ENCODE measurements around the gene AZGP1.

- PRO-cap, 4 experiments = no peak in any of the 4 experiments
- RAMPAGE, long total RNA, 4 experiments = no peak in any of the 4 experiments
These were observed 14.1 kb downstream of the PDAP1 start for GRCh38 chr7:99394166-99394815.

- PRO-cap, 4 experiments = no peak in any of the 4 experiments
- RAMPAGE, long total RNA, 4 experiments = no peak in any of the 4 experiments
These were observed 6.3 kb downstream of the ZNF789 start for GRCh38 chr7:99478855-99479582.

DNA sequence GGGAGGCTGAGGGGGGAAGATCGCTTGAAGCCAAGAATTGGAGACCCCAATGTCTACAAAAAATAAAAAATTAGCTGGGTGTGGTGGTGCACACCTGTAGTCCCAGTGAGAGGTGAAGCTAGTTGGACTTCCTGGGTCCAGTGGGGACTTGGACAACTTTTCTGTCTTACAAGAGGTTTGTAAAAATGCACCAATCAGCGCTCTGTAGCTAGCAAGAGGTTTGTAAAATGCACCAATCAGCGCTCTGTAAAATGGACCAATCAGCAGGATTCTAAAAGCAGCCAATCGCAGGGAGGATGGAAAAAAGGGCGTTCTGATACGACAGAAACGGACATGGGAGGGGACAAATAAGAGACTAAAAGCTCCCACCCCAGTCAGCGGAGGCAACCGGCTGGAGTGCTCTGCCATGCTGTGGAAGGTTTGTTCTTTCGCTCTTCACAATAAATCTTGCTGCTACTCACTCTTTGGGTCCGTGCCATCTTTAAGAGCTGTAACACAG, 1.1 kb upstream of the ZNF394 start:
- PRO-cap, 4 experiments = no peak in any of the 4 experiments
- RAMPAGE, long total RNA, 4 experiments = no peak in any of the 4 experiments

- PRO-cap, 4 experiments = no peak in any of the 4 experiments
- RAMPAGE, long total RNA, 4 experiments = no peak in any of the 4 experiments
These were observed 645 bp downstream of the FAM200A start for GRCh38 chr7:99551341-99551596.

GRCh38 chr7:99561598-99562103, 3.2 kb downstream of the ZNF655 start:
- PRO-cap, 4 experiments = no peak in any of the 4 experiments
- RAMPAGE, long total RNA, 4 experiments = no peak in any of the 4 experiments

- PRO-cap, 4 experiments = no peak in any of the 4 experiments
- RAMPAGE, long total RNA, 4 experiments = no peak in any of the 4 experiments
These were observed 18.2 kb downstream of the ZSCAN25 start for GRCh38 chr7:99635058-99635266.

GRCh38 chr7:99651091-99652327, 28.3 kb downstream of the CYP3A5 start:
- PRO-cap, 4 experiments = no peak in any of the 4 experiments
- RAMPAGE, long total RNA, 4 experiments = start-site peak on the plus strand in 1 of 4 experiments, at chr7:99651318-99651747 at its widest, 10 reads per replicate

DNA sequence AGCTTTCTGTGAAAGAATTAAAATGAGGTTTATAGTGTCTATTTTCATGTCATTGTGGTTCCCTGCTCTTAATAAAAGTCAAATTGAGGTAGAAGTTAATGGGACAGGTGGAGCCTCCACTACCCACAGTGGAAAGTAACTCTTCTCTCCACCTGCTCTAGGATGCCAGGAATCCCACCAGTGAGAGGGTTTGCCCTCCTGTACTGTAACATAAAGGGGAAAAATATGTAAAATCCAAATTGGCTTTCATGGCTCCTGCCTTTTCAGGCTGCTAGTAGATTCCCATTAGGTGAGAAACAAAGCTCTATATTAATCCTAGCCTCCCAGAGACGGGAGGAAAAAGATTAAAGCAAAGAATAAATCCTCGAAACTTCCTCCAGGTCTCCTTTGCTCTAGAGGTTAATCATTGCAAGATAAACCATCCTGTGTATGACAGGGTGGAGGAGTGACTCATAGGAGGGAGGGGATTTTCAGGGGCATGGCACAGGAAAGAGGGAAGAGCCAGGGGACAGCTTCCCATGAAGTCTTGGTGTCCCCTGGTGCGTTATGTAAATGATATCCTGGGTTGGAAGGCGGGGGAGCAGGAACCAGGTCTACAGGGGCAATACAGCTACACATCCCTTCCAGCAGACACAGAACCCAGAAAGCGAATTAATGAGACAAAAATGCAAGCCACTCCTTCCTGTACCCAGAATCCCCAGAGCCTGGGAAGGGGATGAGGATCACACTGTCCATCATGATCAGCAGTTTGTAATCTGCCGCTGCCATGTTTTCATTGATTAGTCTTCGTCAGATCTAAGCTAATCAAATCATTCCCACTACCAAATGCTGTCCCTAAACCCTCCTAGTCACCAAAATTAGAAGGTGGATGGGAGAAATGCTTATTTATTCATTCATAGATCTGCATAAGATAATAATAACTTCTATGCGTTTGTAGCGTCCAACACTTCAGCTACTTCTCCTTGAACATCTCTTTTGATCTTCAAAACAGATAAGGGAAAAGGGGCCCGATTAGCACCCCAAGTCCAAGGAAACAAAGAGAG, 712 bp downstream of the CYP3A5 start:
- PRO-cap, 4 experiments = no peak in any of the 4 experiments
- RAMPAGE, long total RNA, 4 experiments = no peak in any of the 4 experiments

DNA sequence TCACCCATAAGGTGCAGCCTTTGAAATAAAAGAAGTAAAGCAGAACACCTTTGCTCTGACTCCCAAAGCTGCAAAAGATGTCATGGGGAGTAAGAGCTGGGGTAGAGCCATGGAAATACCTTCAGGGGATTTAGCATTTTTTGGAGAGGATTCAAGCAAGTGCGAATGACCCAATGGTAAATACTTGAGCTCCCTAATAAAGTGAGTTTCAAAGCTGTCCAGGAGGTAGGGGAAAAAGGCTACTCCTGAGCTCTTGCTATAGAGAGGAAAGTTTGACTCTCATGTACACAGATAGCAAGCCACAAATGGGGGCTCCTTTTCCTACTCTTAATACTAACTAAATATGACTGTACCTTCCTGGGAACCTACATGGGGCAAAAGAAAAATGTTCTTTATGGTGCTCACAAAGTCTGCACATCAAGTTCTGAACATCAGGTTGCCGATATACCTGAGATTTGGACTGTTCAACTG, 15.3 kb upstream of the CYP3A5 start:
- PRO-cap, 4 experiments = no peak in any of the 4 experiments
- RAMPAGE, long total RNA, 4 experiments = no peak in any of the 4 experiments

DNA sequence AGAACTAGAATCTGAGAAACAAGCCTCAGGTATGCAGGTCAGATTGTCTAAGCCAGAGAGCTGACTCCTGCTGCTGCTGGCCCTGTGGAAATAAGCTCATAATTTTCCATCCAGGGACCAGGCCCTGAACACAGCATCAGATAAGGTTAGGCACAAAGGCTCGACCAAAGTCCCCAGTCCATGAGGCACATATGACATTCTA, 5.1 kb downstream of the CYP3A7 start:
- PRO-cap, 4 experiments = no peak in any of the 4 experiments
- RAMPAGE, long total RNA, 4 experiments = no peak in any of the 4 experiments

DNA sequence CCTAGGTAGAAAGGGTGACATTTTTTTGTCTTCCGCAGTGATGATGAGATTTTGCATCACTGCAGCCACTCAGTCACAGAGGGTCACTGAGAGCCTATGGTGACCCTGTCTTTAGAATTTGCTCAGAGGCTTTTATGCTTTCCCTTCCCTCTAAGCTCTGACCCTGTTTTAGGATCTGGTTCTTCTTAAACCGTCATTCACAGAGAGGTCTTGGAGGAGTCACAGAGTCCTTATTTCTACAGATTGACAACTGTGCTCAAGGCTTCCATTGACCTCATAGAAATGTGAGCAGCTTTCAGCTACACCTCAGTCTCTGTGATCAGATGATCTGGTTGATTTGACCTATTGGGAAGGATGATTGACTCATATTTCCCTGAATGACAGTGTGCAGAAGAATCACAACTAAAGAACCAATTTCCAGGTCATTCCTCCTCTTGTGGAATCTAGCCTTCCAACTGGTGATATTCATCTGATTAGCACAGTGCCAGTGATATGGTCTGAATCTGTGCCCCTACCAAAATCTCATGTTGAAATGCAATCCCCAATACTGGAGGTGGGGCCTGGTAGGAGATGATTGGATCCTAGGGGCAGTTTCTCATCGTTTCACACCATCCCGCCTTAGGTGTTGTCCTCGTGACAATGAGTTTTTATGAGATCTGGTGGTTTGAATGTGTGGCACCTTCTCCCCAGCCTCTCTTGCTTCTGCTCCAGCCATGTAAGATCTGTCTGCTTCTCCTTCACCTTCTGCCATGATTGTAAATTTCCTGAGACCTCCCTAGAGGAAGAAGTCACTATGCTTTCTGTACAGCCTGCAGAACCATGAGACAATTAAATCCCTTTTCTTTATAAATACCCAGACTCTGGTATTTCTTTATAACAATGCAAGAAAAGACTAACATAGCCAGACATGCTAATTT, 3.3 kb downstream of the CYP3A4 start:
- PRO-cap, 4 experiments = no peak in any of the 4 experiments
- RAMPAGE, long total RNA, 4 experiments = no peak in any of the 4 experiments

DNA sequence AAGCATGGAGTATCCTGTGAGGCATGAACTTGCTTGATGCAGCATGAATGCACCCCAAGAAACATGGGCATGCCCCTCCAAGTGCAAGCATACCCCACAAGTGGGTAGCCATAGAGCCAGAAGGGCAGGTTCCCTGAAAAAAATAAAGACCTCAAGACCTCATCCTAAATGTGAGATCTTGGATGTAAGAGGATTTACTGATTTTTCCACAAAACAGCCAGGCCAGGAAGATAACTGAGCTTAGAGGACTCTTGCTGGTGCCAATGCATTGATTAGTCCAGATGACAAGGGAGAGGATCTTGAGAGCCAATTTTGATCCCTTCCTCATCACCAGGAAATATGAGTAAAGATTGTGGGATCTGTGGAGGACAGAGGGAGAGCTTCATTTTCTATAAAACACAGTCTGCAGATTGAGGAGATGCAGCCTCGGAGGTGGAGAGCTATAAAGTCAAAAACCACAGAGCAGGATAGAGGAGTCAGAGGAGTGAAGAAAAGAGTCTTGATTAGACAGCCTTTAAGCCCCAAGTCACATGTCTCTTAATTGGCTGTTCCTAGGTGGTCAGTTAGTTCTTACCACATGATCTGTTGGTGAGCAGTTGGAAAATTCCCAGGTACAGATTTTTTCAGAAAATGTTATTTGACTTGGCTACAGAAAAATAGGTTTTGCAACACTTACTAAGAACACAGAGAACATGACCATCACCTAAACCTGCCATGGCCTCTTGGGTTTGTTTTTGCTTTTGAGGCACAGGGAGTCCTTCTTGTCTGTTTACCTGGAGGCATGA, 921 bp upstream of the CYP3A43 start:
- PRO-cap, 4 experiments = no peak in any of the 4 experiments
- RAMPAGE, long total RNA, 4 experiments = no peak in any of the 4 experiments

DNA sequence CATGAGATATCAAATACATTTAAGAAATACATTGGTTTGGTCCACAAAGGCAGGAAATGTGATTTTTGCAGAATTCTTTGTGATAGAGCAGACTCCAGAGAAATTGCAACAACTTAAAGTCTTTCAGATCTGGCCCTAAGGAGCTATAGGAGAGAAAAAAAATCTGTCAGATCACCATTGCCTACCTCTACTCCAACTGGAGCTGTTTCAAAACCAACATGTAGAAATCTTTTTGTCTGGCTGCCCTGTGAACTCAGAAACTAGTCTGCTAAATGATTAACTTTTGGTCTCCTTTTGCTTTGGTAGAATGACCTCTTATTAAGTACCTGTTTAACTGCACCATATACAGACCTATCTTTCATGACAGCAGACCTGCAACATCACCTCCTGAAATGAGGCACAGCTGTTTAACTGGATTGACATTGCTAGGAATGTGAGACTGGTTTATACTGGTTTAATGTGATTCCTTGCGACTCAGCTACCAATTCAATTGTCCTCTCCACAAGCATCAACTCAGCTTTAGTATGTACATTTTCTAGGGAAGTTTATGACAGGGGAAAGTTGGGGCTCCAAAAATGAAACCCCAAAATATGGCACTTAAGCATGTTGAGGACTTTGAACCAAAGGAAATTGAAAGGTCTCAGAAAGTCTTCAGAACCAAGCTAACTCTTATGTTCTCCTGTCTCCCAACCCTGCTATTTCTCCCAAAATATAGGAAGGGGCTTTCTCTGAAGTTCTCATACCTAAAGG, 1.8 kb downstream of the CYP3A43 start:
- PRO-cap, 4 experiments = no peak in any of the 4 experiments
- RAMPAGE, long total RNA, 4 experiments = no peak in any of the 4 experiments

- PRO-cap, 4 experiments = no peak in any of the 4 experiments
- RAMPAGE, long total RNA, 4 experiments = no peak in any of the 4 experiments
These were observed at the start of gene AZGP1 for GRCh38 chr7:99975391-99976417. AZGP1 (minus strand) TSS chr7:99976031.

DNA sequence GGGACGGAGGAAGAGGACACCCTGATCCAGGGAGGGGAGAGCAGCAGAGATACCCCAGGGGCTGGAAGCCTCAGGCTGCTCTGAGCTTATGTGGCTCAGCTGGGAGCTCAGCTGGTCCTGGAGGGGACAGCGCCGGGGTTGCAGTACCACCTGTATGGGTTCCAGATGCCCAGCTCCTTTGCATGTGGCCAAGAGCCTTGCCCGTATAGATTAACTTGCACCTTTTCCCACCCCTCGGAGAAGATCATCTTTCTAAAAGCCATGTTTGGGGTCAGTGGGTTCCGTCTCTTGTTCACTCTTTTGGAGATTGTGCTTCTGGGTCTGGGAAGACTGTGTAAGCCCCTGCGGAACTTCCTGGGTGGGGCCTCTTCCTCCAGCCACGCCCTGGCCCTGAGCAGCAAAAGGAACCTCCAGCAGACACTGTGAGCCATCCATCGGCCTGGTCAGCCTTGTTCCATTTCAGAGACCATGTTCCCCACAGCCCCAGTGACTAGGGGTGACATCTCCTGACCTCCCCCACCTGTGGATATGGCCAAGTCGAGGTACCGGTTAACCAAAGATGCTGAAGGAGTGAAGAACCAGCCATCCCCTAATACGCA, 17.0 kb upstream of the AZGP1 start:
- PRO-cap, 4 experiments = peak in 2 of 4 experiments; most common plus-strand start position 413 of the sequence (in 1); most common minus-strand start position 302 of the sequence (in 2)
- RAMPAGE, long total RNA, 4 experiments = no peak in any of the 4 experiments

DNA sequence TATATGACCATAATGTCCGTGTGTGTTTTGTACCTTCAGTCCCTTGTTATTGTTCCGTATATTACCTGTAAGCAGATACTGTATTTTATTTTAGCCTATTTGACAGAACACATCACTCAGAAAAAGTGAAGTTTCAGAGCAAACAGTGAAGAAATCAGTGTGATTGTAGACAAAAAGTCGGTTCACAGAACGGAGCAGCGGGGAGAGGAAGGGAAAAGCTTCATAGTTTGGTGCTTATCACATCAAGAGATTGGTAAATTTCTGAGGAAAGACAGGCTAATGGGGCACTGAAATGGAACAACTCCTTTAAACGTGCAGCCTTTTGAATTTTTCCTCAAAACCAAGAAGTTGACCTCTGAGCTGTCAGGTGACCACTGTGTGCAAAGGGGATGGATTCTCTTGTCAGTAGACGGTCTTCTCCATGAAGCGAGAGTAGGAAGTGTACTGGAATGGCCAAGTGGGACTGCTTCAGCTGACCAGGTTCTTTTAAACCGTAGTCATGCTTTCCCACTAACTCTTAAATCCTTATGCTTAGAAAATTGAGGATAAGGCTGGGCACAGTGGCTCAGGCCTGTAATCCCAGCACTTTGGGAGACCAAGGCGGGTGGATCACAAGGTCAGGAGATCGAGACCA, 11.3 kb upstream of the ZSCAN21 start:
- PRO-cap, 4 experiments = no peak in any of the 4 experiments
- RAMPAGE, long total RNA, 4 experiments = no peak in any of the 4 experiments

- PRO-cap, 4 experiments = no peak in any of the 4 experiments
- RAMPAGE, long total RNA, 4 experiments = no peak in any of the 4 experiments
These were observed 36.7 kb upstream of the SPDYE3 start for GRCh38 chr7:100270363-100271542.

GRCh38 chr7:100352168-100352721, 5.7 kb upstream of the PILRB start:
- PRO-cap, 4 experiments = peak in 3 of 4 experiments; most common plus-strand start chr7:100352399 (in 3)
- RAMPAGE, long total RNA, 4 experiments = no peak in any of the 4 experiments

DNA sequence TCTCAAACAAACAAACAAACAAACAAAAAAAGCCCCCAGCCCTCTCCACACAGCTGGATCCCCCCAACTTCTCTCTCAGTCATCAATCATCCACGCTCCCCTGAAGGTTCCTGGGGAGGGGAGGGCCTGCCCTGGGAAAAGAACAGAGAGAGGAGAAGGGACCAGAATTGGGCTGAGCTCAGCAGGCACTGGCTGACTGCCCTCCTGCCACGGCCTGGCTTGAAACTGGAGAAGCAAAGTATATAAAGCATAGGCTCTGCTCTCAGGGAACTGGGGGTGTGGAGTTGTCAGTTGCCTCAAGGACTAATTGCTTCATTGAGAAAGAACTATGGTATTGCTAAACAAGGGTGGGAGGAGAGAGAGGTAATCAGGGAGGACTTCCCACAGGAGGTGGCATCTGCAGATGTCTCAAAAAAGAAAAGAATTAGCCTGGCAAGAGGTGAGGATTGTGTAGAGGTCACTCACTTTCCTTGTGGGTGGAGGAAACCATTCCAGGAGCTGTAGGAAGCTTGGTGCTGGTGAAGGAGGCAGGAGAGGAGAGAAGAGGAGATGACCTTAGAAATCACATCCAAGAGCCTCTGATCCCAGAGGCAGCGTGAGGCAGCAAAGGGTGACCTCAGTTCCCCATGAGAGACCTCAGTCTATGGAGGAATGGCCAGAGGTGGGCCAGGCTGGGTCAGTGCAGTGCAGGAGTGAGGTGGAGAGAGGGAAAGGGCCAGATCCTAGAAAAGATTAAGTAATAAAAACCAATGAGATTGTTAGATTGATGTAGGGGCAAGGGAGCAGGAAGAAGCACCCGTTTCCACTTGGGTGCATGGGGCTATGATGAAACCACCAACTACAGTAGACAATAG, 2.3 kb downstream of the PILRB start:
- PRO-cap, 4 experiments = no peak in any of the 4 experiments
- RAMPAGE, long total RNA, 4 experiments = no peak in any of the 4 experiments

GRCh38 chr7:100370097-100371045, 2.9 kb upstream of the PILRA start:
- PRO-cap, 4 experiments = no peak in any of the 4 experiments
- RAMPAGE, long total RNA, 4 experiments = no peak in any of the 4 experiments